Cardiac atrium fibroblast (primary cell): ENCODE measurements around a stretch of chr16.

- RAMPAGE, long total RNA: no peak
Measured at GRCh38 chr16:66360553-66361561, 5.6 kb upstream of the CDH5 start.

DNA sequence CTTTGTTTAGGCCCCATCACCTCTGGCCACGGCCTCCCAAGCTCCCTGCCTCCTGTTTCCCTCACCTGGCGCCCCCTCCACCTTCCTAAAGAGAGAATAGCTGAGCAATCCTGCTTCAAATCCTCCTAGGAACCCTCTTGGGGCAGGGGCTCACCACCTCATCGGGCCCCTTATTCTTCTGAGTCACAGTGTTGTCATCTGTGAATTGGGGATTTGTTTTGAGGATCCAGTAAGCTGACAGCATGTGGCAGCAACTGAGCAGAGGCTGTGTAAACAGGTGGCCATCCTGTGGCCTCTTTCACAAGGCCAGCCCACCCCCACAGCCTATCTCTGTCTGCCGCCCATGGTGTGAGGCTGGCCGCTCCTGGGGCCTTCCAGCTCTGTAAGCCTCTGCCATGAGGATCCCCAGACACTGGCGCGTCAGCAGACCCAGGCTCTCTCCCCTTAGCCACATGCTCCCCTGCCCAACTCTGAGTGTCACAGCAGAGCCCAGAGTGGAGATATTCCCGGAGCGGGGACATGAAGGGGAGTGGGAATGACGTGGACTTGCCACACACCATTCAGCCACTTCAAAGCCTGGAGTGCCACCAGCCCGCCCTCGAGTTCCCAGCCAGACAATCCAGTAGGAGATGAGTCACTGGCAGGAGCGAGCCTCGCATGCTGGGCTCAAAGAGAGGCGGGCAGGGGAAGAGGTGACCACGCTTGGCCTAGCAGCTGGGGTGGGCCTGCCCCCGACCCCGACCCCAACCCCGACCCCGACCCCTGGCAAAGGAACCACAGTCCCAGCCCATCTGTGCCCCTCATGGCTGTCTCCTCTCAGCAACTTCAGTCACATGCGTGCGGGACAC, 6.6 kb downstream of the BEAN1 start:
- RAMPAGE, long total RNA: no peak

DNA sequence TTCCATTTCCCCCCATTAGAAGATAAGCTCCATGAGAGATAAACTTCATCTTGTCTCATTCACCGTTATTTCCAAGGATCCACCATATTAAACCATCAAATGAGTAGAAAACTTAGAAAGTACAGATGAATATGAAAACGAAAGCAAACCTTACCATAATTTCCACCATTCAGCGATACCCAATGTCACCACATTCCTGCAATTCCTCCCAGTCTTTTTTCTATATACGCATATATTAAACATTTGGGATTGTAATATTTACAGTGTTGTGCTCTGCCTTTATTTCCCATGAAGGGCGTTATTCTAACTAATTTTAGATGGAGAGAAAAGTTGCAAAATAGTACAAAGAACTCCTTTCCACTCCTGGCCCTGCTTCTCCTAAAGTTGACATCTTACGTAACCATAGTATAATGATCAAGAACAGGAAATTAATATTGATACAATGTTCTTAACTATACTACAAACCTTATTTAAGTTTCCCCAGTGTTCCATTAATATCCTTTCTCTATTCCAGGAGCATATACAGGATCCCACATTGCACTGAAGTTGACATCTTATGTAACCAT, 46.4 kb downstream of the TK2 start:
- RAMPAGE, long total RNA: no peak

- RAMPAGE, long total RNA: no peak
Measured at GRCh38 chr16:66548877-66549547, 910 bp downstream of the TK2 start.

DNA sequence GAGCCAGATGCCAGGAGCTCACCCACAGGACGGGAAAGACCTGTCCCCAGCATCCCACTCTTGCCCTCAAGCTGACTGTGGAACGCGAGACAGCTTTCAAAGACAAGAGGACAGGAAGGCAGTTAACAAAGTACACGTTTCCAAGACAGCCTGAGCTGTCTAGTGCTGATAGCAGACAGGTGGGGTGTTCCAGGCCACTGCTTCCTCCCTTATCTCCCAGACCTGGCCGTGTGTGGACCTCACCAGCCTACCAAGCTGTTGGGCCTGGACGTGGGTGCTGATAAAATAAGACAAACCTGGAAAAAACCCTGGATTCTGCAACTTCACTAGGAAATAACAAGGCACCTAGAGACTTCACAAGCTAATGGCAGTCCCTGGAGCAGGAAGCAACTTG, 13.3 kb downstream of the CMTM3 start:
- RAMPAGE, long total RNA: no peak

GRCh38 chr16:66739829-66740415, 11.5 kb downstream of the DYNC1LI2 start:
- RAMPAGE, long total RNA: no peak

GRCh38 chr16:66899415-66900471, 18.9 kb downstream of the CDH16 start:
- RAMPAGE, long total RNA: no peak

DNA sequence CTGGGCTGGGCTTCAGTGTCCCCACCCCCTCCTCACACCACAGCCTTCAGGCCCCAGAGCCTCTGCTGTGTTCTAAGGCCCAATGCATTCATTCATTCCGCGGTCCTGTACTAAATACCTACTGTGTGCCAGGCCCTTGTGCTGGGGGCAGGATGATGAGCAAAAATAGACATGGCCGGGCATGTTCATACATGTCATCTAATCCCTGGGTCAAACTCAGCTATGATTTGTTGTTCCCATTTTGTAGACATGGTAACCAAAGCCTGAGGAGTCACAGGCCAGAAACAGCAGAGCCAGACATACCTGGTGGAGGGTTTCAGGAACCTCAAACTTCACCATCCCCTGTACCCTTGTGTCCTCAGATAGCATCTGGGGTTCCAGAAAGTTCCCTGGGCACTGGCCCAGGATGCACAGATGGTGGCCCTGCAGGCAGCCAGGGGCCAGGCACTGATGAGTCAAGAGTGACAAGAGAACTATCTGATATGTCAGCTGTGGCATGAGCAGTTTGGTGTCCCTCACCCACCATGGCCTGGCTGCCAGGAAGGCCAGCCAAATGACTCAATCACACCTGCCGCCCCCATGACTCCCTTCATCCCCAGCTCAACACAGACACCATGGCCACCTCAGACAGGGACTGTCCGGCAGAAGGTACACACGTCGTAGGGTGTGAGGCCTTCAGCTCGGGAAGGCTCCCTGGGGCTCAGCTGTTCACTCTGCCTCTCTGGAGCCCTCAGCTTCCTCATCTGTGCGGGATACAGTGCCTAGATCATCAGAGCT, 2.8 kb upstream of the RRAD start:
- RAMPAGE, long total RNA: no peak

GRCh38 chr16:66932819-66933039, 1.5 kb downstream of the CIAO2B start:
- RAMPAGE, long total RNA: no peak

- RAMPAGE, long total RNA: no peak
Measured at GRCh38 chr16:66946580-66946898, 11.2 kb downstream of the CES2 start.

GRCh38 chr16:66978798-66979288, 9.5 kb upstream of the CES4A start:
- RAMPAGE, long total RNA: no peak

- RAMPAGE, long total RNA: no peak
Measured at GRCh38 chr16:67017897-67018390, 11.0 kb upstream of the CBFB start.

- RAMPAGE, long total RNA: no peak
Measured at GRCh38 chr16:67029569-67030608, 940 bp downstream of the CBFB start.

DNA sequence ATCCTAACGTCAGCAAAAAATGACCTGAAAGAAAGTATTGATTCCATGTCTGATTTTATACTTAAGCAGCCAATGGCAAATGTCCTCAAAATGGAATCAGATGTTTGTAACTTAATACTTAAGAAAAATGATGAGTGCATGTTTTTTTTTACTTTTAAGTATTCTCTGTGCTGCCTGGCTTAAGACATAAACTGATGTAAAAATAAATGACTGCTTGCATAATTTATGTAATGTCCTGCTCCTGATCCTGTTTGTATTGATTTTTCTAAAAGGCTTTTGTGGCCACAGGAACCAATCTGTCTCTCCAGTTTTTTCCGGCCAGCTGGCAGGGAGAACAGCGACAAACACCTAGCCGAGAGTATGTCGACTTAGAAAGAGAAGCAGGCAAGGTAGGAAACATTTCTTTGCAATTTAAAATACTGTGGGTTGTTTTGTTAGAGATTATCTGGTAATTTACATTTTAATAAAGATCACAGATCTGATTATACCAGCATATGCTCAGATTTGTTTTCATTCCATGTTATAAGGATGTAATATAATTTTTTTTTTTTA, 7.5 kb downstream of the CBFB start:
- RAMPAGE, long total RNA: no peak

- RAMPAGE, long total RNA: no peak
Measured at GRCh38 chr16:67079686-67080818, 29.7 kb upstream of the PHAF1 start.

GRCh38 chr16:67113939-67114303, 4.2 kb downstream of the PHAF1 start:
- RAMPAGE, long total RNA: no peak

GRCh38 chr16:67174068-67174796, 9.5 kb downstream of the MATCAP1 start:
- RAMPAGE, long total RNA: start-site peak on the plus strand at chr16:67174352-67174545, 24 and 14 reads in 2 replicates

- RAMPAGE, long total RNA: no peak
Measured at GRCh38 chr16:67216407-67216802, 10.5 kb upstream of the TMEM208 start.

- RAMPAGE, long total RNA: no peak
Measured at GRCh38 chr16:67229888-67231268, 3.4 kb downstream of the TMEM208 start.

- RAMPAGE, long total RNA: no peak
Measured at GRCh38 chr16:67363238-67364115, 29.8 kb downstream of the TPPP3 start.